Islet of Langerhans (tissue), 1 donor: ENCODE measurements around the genes IFT20 and RSKR.

DNA sequence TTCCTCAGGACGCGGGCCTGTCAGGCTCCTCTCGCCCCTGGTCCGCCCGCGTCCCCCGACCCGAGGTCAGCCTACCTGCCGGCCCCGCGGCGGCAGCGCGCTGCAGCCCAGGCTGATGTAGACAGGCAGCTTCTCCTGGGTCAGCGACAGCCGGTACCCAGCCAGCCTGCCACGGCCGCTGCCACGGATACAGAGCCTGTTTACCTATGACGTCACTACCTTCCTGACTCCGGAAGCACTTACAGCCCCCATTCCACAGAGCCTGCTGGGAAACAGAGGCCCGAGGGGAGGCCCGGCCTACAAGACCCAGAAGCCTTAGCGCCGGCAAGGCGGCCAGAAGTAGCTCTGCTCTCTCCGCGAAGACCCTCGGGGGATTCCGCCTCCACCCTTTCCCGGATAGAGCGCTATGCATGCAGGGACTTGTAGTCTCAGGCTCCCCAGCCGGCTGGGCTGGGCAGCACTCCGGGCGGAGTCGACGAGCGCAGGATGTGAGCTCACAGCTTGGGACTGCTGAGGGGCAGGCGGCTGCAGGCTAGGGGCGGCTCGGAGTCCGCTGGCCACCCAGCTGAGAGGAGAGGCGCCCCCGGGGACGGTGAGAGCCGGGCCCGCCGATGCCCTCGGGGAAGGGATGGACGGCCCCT lies at the start of gene IFT20:
IFT20 (minus strand) TSS at position 208 of the 641 bp plus-strand sequence.
- RRBS = 3% methylated on average over 33 of the region's 50 CpGs

- RRBS = no CpG with 5 or more reads among the region's 23 CpGs
These were observed 8.9 kb downstream of the TNFAIP1 start for GRCh38 chr17:28344341-28344901.

- RRBS = no CpG with 5 or more reads among the region's 2 CpGs
These were observed 10.9 kb downstream of the POLDIP2 start for GRCh38 chr17:28346446-28346887.

GRCh38 chr17:28467693-28468001 lies 5.8 kb upstream of the SLC13A2 start:
- RRBS = no CpG with 5 or more reads among the region's 13 CpGs

DNA sequence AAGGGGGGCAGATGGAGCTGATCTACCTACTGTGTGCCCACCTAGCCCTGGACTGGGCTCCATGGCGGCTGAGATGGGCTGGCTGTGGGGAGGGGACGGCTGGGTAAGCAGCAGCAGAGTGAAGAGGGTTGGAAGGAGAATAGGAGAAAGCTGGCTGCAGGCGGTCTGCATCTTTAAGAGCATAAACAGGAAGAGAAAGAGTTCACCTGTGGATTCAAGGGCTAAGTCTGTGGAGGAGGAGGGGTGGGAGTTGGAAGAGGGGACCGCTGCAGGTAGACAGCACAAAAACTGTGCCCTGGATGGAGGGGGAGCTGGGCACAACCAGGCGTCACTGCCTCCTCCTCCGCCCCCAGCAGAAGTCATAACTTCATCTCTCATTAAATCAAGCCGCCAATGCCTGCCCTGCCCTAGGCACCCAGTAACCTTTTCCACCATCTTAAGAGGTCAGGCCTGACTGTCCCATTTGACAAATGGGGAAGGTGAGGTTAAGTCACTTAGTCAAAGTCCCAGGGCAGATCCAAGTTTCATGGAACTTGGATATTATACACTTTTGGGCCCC lies 726 bp downstream of the SLC13A2 start:
- RRBS = no CpG with 5 or more reads among the region's 7 CpGs

- RRBS = 4% methylated on average over 26 of the region's 37 CpGs
These were observed 521 bp downstream of the PIGS start for GRCh38 chr17:28570674-28571331.

- RRBS = no CpG with 5 or more reads among the region's 7 CpGs
These were observed 672 bp downstream of the RSKR start for GRCh38 chr17:28612989-28614036.

- RRBS = no CpG with 5 or more reads among the region's 6 CpGs
These were observed at the start of gene RSKR for GRCh38 chr17:28614037-28614633. RSKR (minus strand) TSS chr17:28614185.

DNA sequence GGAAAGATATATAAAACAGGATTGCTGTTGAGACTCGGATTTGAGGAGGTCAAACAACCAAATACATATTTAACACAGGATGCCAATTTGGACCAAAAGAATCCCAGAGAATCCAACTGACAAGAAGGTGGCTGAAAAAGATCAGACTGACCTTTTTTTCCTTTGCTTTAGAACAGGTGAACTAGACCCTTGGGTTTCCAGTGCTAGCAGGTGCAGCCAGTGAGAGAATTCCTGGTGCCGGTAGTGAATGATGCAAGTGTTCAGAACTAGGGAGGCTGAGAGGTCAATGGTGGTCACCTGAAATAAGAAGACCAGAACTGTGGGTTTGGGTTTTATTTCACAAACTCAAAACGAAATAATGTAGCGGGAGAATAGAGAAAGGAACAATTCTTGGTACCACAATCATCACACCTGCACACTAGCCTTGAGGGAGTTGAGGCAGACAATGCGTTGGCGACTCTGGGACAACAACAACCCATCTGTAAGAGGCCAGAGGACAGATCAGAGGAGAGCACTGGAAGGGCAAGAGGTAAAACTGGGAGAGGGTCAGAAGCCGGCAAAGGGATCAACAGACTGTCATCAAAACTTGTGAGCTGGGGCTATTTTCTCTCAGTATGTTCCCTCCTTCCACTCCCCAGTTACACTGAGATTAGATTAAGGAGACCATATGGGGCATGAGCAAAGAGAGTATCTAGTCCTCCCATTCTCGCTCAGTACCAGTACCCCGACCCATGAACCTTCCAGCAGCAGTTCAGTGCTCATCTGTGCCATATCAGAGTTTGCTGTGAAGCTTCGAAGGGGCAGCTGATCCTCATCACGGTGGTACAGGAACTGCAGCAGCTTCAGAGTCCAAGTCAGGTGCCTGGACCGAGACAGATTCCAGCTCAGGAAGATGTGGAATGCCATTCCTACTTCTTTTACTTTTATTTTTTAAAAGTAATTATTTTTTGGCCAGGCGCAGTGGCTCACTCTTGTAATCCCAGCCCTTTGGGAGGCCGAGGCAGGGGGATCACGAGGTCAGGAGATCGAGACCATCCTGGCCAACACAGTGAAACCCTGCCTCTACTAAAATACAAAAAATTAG lies 5.5 kb downstream of the BLTP2 start:
- RRBS = no CpG with 5 or more reads among the region's 16 CpGs

GRCh38 chr17:28643608-28644246 lies 1.2 kb downstream of the BLTP2 start:
- RRBS = no CpG with 5 or more reads among the region's 8 CpGs

DNA sequence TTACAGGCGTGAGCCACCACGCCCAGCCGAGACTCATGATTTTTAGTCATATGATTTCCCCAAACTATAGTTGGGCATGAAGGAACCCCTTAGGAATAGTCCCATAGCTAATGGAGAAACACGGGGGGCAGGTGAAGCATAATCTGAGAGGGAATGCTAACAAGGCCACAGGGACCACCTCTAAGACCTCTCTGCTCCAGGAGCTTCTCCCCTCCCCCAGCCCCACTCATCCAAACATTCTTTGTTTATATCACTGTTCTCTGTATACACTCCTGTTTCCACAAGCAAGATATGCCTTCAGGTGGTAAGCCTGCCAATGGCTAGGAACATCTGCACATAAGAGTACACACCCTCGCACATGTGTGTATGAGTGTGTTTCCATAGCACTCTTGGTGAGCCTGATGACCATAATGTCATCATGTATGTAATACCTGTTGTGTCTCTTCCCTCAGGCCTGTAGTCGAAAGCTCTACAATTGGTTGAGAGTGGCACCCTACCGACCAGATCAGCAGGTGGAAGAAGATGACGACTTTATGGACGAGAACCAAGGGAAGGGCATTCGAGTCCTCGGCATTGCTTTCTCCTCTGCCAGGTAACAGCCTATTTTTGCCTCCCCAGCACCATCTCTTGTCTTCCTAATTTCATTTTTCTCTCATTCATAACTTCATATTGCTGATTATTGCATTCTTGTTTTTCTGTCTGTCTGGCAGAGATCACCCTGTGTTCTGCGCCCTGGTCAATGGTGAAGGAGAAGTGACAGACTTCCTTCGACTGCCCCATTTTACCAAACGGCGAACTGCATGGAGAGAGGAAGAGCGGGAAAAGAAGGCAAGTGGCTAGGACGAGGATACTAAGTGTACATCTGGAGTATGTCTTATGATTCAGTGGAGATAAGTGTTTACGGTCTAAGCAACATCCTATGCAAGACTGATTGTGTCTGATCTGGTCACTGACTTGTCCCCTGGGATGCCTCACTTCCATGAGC lies 22.4 kb downstream of the SUPT6H start:
- RRBS = no CpG with 5 or more reads among the region's 18 CpGs

- RRBS = no CpG with 5 or more reads among the region's 10 CpGs
These were observed 3.8 kb downstream of the TRAF4 start for GRCh38 chr17:28747530-28748135.

DNA sequence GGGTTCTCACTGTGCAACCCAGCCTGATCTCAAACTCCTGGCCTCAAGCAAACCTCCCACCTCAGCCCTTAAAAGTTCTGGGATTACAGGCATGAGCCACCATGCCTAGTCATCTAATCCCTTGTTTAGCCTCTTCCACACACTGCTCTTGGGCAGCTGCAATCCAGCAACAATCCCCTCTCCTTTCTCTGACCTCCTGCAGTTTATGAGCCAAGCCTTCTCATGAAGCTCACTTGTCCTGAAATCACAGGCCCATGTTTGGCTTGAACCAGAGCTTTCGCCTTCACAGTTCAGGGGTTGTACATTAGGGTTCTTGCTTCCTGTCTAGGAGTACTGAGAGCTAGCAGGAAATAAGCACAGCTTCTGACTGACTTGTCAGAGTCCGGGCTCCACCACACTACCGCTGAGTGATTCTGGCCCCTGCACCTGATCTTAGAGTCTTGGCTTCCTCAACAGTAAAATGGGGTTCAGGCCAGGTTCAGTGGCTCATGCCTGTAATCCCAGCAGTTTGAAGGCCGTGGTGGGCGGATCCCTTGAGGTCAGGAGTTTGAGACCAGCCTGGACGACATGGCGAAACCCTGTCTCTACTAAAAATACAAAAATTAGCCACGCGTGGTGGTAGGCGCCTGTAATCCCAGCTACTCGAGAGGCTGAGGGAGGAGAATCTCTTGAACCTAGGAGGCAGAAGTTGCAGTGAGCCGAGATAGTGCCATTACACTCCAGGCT lies 16.4 kb downstream of the ERAL1 start:
- RRBS = no CpG with 5 or more reads among the region's 12 CpGs

DNA sequence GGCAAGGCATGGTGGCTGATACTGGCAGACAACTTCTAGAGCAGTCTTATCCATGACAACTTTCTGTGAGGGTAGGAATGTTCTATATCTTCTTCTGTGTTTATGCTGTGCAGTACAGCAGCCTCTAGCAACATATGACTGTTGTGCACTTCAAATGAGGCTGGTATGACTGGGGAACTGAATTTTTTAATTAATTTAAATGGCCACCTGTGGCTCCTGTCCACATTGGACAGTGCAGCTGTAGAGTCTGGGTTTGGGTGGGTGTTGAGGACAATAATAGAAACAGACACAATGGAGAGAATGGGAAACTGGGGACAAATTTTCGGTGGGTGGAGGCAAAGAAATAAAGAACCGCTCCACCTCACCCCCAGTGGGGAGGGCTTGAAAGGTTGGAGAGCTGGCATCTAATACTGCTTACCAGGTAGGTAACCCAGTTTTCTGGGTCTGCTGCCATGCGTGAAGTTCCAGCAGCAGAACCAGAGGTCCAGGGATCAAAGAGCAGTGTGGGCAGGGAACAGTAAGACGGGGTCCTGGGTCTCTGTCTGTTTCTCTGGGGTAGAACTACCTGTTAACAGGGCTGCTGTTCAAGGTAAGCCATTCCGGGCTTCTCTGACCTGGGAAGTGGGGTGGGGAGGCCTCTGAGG lies 5.9 kb downstream of the FLOT2 start:
- RRBS = no CpG with 5 or more reads among the region's 5 CpGs

GRCh38 chr17:28925892-28926649 lies 23.2 kb upstream of the DHRS13 start:
- RRBS = no CpG with 5 or more reads among the region's 4 CpGs

DNA sequence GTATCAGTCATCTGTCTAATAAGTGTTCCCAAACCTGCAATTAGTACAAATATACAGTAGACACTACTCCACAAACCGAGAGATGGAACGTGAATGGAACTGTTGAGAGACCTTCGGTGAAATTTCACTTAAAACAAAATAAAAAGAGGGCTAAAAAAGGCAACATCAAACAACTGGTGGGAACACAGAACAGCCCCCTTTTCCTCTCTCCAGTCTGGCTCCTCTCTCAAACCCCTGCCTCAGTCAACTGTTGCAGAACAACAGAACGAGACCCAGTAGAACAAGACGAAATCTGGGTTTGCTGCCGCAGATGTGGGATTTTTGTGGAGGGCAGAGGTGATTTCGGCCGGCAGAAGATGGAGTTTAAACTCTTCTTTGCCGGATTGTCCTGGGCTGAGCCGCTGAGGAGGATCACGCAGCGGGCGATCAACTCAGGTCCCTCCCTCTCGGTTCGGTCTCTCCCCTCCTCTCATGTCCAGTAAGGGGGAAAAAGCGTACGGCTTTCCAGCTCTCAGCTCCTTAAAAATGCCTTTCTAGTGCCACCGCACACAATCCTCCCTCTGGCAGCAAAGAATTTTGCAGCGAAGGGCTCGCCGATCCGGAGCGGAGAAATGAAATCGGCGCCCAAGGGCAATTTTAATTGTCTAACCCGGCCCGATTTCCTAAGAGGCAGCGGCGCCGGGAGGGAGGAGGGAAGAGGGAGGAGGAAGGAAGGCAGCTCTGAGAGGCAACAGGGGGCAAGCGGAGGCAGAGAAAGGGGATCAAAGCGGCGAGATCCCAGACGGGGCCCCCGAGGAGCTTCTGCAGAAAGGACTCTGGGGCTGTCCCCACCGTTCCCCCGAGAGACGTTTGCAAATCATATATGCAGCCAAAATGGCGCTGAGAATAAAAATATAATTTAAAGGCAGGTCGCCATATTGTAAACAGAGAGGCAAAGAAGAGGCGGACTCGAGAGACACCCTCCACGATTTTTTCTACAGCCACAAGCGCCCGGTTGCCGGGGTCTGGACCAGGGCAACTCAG lies 2.4 kb downstream of the PHF12 start:
- RRBS = 5% methylated on average over 6 of the region's 46 CpGs

DNA sequence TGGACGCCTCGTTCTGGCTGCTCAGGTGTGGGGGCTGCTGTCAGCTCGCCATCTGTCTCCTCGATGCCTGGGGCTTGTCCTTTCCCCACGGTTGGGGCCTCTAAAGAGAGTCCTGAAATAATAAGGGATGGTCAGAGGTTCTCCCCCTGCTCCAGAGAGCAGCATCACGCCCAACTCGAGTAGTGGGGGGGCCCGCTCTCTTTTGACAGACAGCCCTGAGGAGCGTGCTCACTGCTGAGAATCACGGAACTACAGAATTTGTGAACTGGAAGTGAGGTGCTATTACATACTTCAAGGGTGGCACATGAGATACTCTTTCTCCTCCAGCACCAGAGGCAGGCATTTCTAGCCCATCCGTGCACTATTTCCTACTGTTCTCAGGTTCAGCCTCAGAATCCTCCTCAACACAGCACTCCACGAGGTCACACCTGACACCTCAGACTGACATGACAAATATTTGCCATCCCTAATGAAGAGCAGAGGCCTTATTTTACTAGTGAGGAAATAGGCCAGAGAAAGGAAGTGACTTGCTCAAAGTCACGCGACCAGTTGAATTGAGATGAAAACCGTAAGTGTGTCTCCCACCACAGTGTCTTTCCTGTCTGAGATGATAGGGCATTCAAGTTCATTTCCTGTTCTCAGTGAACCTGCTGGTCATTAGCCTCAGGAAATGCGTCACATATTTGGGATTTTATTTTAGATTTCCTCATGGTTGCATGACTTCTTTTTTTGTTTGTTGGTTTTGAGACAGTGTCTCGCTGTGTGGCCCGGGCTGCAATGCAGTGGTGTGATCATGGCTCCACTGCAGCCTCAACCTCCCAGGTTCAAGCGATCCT lies 23.7 kb downstream of the SEZ6 start:
- RRBS = no CpG with 5 or more reads among the region's 19 CpGs

- RRBS = no CpG with 5 or more reads among the region's 26 CpGs
These were observed 55.0 kb downstream of the PIPOX start for GRCh38 chr17:29097698-29098553.

- RRBS = no CpG with 5 or more reads among the region's 6 CpGs
These were observed 56.7 kb downstream of the PIPOX start for GRCh38 chr17:29099505-29100112.

DNA sequence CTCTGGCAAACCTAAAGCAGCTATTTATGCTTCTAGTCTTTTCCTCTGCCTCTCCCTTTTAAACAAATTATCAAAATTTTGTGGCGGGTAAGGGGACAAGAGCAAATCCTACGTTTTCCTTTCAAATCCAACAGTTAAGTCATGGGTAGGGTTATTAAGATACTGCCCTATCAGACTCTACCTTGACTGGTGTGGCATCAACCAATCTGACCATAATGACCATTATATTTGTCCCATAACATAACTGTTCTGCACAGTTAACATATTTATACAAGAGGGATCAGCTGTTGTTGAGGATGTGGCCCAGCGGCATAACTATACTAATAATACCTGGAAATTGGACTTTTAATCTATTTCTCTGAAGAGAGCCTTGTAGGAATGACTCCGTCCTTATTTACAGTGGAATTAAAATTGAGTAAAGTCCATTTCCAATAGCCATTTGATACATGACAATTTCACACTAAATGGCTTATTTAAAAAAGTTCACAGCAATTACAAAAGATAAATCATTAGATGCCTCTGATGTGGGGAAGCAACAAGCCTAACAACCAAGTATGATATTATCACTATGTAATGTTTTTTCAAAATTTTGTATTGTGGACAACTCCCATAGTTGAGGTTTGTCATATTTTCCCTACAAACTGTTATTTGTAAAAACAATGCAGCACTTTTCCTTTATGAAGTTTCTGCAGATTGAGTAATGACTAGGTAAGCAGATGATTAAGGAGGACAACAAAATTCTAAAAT lies 13.6 kb downstream of the CRYBA1 start:
- RRBS = no CpG with 5 or more reads among the region's 4 CpGs